ENCODE results near the genes C3orf18, MANF, RBM15B and RAD54L2.

DNA sequence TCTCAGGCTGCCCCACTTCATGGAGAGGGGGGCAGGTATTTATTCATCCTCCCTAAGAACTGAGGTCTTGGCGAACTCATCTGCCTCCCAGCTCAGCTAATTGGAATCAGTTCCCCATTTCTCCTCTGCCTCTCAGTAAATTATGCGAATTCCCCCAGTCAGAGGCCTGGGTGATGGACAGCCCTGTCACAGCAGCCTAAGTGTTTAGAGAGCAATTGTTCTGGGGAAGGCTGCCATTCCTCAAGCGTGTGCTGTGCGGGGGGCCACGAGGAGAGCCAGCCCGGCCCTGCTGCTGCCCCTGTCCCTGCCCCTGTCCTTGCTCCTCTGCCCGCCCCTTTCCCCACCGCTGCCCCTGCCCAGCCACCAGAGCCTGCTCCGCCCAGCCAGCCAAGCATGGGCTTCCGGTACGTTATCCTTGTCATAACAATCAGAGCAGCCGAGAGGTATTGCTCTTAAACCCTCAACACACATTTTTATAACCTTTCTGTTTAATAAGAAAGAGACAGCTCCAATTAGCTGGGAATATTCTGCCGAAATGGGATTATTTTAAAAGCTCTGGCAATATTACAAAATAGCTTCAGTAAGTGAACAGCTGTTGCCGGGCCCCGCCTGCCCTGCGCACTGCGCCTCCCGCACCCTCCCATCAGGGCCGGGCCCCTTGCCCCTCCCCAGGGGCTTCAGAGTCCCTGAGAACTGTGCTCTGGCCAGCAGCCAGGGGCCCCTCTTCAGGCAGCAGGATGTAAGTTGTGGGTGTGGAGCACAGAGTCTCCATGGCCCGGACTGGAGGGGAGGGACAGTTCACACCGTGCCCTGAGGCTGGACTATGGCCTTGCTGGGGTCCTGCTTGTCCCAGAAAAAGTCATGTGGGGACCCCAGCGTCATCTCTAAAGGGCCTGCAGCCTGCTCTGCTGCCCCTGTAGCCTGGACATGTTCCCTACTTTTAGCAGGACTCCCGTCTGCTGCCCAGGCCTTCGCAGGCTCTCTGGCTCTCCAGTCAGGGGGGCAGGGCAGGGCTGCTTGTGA lies 12.4 kb upstream of the CACNA2D2 start:
- PRO-cap, result unidirectional peak, minus-strand start at position 326 of the sequence

GRCh38 chr3:50567026-50568141 lies at the start of gene C3orf18:
Gene C3orf18 (minus strand): TSS chr3:50567747.
- PRO-cap, result bidirectional peak, plus-strand start at chr3:50567868, minus-strand start at chr3:50567652

DNA sequence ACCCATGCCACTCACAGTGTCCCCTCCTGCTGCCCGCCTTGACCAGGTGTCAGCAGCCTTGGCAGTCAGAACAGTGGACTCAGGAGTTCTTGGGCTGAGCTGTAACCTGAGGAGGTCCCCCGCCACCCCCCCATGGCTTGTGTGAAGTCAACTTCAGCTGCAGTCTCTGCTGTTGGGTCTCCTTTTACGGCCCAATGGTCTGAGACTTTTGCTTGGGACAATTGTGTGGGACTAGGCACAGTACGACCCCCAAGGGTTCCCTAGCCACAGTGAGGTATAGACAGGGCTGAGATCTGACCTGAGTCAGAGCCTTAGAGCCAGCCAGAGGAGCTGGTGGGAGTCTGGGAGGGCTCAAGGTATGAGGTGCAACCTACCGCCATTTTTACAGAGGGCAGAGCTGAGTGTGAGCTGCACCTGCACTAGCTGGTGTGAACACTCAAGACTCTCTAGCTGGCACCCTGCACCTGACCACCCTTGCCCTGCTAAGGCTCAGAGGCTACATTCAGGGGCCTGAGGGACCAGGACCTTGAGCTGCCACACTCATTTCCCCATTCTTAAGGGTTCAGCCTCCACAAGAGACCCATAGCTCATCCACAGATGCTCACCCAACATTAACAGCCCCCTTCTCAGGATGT lies 9.1 kb downstream of the MAPKAPK3 start:
- PRO-cap, result no peak

GRCh38 chr3:50653479-50654227 lies 21.1 kb upstream of the DOCK3 start:
- PRO-cap, result no peak

DNA sequence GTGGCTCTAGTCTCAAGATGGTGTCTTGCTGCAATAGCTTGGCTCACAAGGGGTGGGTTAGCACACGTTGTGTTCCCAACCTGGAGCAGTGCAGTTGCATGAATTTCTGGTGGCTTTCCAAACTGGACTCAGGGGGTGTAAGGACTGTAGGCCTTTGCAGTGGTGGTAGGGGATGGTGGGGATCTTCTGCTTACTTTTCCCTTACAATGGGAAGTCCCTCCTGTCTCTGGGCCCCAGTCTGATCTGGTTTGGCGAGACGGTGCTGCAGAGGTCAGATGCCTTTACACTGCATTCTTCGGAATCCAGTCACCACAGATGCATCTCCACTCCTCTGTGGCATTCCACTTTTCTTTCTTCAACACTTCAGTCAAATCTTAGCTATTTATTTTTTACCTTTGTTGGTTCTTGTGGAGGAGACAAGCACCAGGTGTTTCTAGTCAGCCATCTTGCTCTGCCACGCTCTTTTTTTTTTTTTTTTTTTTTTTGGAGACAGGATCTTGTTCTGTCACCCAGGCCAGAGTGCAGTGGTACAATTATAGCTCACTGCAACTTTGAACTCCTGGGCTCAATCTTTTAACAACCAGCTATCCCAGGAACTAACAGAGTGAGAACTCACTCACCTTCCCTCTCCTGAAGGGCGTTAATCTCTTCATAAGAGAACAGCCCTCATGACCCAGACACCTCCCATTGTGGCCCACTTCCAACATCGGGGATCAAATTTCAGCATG lies 132.2 kb downstream of the DOCK3 start:
- PRO-cap, result no peak

DNA sequence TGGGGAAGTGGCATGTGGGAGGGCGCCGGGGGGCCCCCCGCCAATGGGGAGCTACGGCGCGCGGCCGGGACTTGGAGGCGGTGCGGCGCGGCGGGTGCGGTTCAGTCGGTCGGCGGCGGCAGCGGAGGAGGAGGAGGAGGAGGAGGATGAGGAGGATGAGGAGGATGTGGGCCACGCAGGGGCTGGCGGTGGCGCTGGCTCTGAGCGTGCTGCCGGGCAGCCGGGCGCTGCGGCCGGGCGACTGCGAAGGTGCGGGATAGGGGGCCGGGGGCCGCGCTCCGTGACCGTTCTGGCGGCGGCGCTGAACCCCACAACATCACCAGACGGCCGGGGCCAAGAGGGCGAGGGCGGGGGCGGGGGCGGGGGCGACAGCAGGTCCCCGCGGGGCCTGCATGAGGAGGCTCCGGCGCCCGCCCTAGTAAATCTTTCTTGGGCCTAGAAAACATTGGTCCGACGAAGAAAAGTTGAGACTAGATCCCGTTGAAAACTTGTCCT lies at the start of gene MANF:
Gene MANF (plus strand): TSS at position 104 of the 495 bp plus-strand sequence.
- PRO-cap, result bidirectional peak, plus-strand start at position 104 of the sequence, minus-strand start outside the sequence; unidirectional peak, plus-strand start at position 371 of the sequence

GRCh38 chr3:51388408-51389395 lies 2.4 kb upstream of the RBM15B start:
- PRO-cap, result no peak

DNA sequence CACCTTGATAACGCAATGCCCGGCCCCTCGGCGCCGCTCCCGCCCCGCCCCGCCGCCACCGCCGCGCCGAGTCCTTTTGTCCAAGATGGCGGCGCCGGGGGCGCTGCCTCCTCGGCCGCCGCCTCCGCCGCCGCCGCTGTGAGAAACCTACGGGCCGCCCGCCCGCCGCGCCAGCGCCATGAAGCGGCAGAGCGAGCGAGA lies at the start of gene RBM15B:
Gene RBM15B (plus strand): TSS at position 64 of the 201 bp plus-strand sequence.
- PRO-cap, result bidirectional peak, plus-strand start at position 79 of the sequence, minus-strand start outside the sequence

DNA sequence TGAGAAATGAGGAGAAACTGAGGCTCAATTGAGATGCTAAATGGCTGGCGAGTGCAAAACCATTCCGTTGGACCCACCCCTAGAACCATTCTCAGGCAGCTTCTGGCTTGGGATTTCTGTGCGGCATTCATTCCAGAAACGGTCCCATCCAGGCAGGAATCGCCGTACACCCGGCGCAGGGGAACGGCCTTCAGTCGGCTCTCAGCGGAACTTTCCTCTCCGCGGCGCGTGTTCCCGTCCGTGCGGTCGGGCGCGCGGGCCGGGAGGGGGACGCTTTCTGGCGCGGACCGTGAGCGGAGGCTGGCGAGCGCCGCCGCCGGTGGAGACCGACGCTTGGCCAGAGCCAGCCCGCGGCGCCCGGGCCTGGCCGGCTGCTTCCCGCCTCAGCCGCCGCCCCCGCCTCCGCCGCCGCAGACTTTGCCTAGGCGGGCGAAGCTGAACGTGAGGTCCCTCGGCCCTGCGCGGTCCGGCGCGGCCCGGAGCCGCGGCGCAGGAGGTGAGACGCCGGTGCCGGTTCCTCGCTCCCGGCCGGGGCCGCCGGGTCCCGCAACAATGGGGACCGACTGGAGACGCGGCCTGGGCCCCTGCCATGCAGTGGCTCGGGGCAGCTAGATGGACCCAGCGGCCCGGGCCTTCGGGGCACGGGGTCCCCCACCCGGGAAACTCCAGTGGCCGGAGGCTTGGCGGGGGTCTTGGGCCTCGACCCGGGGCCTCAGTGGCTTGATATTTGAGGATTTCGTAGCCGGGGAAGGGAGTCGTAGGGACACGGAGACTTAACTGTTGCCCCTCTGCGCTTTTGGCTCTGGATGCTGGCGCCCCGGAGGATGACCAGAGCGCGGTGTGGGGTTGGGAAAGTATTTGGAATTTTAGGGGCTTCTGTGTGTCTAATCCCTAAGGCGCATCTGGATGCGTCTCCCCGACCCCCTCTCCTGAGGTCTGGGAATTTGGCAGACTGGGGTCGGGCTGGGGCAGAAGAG lies at the start of gene RAD54L2:
Gene RAD54L2 (plus strand): TSS at position 300 of the 977 bp plus-strand sequence.
- PRO-cap, result bidirectional peak, plus-strand start at position 292 of the sequence, minus-strand start at position 203 of the sequence

GRCh38 chr3:51671715-51672407 lies 809 bp downstream of the TEX264 start:
- PRO-cap, result bidirectional peak, plus-strand start at chr3:51672102, minus-strand start at chr3:51671932

DNA sequence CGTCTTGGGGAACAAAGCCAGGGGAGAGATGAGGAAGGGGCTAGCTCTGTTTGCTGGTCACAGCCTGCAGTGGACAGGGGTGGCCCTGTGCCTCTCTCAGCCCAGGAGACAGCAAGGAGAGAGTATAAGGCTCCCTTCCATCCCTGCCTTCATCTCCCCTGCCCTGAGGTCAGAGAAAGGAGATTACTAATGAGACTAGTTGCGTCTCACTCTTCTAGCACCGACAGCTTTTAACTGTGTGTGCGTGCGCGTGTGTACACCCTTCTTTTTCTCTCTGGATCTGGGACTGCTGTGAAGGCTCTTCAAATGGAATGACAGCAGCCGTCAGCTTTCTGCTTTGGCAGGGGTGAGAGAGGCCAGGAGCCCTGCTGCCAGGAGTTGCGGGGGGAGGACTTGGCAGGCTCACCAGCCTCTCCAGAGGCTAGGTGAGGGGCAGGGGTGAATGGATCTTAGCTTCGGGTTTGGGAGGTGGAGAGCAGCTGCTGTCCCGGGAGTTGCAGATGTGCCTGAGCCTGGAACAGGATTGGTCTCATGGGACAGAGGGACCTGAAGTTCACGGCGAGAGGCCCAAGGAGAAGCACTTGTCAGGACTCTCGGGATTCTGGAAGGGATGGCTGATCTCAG lies 16.4 kb downstream of the TEX264 start:
- PRO-cap, result no peak

DNA sequence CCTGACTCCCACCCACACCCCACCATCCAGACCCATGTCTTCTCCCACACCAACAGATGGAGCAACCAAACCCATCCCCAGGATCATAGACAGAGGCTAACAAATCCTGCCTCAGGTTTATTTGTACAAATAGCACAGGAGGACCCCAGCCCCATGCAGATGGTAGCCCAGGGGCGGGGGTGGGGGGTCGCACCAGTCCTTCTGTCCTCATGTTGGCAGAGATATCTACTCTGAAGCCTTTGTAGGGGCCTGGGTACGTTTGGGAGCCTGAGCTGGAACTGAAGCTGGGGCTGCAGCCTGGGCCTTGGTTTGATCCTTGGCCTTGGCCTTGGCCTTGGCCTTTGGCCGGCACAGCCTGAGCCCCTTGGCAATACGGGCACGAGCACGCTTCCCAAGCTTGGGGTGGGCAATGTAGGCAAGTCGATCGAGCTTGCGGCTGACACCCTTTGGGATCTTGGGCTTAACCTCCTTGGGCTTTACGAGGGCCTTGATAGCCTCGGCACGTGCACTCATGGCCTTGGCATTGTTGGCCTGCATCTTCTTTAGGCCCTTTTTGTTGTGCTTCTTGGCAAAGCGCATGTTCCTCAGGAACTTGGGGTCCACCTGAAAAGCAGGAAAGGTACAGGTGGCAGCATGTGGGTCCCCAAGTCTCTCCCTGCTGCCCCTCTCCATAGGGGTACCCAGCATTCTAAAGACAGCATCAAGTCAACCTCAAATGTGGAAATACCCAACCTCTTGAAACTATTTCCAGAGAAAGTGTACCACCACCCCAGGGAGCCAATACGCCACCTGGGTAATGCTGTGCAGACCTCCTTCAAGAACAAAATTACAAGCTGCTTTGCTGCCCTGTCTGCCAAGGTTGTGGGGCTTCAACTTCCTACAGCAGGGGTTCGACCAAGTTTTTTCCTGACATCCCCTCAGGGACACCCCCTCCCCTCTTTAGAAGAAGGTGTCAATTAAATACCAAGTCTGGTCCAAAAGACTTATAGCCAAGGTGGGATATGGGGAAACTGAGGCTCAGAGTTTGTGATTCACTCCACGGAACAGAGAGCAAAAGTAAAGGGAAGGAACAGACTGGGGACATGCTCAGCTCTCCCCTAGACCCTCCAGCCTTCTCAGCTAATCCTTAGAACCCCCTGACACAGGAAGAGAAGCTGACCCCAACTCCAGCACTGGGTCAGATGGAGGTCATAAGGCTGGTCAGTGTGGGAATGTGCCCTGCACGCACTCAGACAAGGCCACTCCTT lies 1.7 kb downstream of the RPL29 start:
- PRO-cap, result no peak

- PRO-cap, result no peak
Measured at GRCh38 chr3:52088355-52089102, 32.2 kb upstream of the DUSP7 start.

- PRO-cap, result no peak
Measured at GRCh38 chr3:52096279-52096772, 40.0 kb upstream of the DUSP7 start.

GRCh38 chr3:52192808-52193426 lies 5.0 kb upstream of the ALAS1 start:
- PRO-cap, result no peak

DNA sequence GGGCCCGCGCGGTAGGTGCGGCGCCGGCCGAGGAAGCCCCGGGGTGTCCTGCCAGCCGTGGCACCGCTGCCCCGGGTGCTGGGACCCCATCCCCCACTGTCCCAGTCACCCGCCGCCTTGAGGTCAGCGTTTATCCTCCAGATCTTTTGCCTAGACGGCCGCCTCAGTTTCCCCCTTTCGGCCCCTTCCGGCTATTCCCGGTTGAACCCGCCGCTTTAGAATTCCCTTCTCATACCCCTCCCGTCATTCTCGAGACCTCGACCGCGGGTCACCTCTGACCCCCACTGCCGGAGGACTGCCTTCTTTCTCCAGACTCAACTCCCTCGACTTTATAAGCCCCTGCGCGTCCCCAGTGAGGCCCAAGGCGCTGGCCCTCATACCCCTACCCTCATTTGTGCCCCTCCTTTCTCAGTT lies 307 bp downstream of the ALAS1 start:
- PRO-cap, result no peak

DNA sequence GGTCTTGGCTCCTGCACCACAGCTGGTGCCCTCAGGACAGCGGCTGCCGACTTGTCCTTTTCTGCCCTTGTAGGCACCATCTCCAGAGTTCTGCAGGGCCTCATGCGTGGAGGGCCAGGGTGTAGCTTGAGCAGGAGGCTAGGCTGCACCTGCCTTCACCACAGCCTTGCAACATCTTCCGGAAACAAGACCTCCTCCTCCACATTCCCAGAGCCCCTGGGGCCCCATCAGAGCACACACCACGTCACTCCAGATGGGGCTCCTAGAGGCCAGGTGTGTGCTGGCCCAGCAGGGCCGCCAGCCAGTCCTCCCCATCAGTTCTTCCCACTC lies 489 bp upstream of the TLR9 start:
- PRO-cap, result unidirectional peak, plus-strand start at position 265 of the sequence

DNA sequence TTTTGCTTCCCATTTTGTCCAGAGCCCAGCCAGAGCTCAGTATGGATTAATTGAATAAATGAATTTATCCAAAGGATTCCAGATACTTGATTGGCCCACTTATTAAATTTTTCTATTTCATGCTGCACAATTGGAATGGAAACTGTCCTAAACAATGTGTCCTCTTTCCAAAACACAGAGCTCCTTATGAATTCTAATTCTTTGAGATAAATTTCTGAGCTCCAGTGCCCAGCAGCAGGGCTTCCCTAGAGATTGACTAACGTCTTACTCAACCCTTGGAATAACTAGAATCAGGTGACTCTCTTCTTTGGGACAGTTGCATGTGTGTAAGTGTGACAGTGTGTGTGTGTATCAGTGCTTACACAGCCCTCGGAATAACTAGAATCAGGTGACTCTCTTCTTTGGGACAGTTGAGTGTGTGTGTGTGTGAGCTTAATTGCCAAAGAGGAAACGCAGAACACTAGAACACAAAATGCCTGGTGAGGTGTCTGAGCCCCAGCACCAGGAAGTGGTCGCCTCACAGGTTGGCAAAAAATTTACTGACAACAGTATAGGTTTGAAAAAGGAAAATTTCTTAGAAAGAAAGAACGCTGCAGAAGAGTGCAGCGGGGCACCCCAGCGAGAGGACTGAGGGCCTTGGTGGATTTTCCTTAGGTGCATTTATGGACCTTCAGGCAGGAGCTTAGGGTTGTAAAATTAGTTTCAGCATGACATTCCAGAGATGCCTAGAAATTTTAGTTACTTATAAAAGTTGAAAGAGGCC lies 3.5 kb upstream of the WDR82 start:
- PRO-cap, result bidirectional peak, plus-strand start at position 559 of the sequence, minus-strand start at position 376 of the sequence

DNA sequence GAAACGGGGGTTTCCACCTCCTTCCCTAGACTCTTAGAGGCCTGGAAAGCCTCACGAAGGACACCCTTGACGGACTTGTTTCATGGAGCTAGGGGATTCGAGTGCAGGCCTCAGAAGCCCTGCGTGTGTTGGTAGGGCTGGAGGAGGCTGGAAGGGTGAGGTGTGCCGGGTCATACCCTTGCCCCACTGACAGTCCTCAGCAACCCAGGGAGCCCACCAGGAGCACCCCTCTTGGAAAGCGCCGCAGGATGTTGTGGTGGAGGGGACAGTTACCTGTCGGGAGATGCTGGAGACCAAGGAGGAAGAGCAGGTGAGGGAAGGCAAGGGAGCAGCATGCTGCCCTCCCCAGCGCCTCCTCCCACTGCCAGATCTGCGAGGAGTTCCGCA lies 33.5 kb downstream of the DNAH1 start:
- PRO-cap, result no peak

GRCh38 chr3:52472215-52472548 lies 16.8 kb downstream of the NISCH start:
- PRO-cap, result no peak